ENCODE measurements around the genes GARIN6 and SLC17A8.

DNA sequence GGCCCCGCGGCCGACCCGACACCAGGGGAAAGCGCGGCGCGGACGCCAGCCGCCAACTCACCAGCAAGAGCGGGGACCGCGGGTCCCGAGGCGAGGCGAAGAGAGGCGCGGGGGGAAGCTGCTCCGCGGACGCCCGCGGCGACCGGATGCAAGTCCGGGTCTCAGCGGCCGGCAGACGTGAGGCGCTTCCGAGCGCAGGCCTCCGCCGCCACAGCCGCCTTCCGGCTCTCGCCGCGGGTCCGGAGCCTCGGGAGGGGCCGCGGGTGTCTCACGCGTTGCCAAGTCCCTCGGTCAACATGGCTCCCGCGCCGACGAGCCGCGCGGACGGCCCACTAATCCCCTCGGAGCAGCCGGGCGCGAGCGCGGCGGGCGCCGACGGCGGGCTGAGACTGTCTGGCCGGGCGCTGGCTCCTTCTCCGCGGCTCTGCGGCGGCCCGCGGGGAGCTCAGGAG lies 288 bp downstream of the CDK17 start:
- RRBS = 2% methylated on average over 26 of the region's 73 CpGs

DNA sequence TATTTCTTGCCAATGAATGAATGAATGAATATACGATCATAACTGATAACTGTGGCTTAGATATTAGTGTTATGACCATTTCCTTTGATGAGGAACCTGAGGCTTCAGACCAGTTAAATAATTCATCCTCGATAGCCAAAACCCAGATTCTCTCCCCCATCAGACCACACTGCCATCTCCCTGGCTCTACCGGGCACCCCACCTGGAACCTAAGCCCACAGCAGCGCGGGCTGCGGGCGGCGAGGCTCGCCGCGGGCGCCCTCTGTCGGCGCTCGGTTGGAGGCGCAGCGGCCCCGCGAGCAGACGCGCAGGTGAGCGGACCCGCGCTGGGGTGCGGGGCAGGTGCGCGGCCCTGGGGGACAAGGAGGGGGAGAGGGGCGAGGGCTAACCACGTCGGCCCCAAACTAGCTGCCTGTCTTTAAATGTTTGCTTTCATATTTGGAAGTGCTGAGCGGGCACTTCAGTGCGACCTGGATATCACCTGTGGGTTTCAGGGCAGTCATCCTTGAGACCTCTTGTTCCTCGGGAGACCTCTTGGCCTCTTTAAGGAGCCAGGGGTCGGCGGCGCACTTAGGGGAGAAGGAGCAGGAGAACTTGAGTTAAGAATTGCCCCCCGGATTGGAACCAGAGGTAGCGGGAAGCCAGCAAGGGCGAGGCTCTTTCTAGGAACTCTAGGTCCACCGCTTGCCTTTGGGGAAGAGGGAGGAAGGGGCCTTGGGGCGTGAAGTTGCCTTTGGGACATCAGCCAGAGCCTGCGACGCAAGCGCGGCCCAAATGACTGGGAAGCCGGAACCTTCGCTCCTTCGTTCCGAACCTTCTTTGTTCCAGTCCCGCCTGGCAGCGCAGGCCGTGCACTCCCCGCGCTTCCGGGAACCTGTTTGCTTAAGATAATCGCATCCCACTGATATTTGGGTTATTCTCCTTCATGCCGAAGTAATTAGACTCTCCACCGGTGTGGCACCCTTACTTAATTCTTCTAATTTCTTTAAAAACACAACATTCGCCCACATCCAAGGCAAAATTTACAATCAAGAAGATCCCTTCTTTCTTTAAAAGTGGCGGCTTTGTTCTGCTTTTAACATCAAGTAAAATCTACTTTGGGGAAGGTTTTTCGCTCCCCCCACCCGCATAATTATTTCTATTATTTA lies 78.7 kb downstream of the NEDD1 start:
- RRBS = 20% methylated on average over 11 of the region's 62 CpGs

DNA sequence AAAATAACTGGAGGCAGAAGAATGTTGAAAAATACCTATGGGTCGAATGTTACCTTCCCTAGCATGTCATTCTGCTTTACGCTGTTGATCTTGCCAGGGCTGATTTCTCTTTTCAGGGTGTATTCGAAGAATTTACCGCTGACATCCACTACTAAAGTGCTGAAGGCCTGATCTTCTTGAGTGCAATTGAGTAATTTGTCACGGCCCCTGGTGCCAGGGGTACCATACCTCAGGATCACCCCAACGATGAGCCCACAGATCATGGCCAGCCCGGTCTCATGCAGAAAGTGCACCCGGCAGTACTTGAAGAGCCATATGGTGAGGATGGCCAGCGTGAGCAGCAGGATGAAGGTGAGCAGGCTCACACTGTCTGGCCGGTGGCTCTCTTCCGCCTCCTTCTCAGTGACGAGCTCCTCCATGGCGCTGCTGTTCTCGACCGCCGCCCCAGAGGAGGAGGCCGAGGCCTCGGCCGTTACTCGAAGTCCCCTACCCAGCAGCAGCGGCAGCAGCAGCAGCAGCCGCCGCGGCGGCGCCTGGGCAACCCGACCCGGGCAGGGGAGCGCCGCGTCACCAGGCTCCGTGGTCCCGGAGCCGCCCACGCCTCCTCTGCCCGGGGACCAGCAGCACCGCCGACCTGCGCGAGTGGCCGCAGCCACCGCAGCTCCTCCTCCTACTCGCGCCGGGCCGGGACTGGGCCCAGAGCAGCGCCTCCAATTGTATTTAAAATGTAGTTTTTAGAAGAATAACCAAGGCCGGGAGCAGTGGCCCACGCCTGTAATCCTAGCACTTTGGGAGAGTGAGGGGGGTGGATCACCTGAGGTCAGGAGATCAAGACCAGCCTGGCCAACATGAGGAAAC lies 58.6 kb upstream of the TMPO start:
- RRBS = 10% methylated on average over 14 of the region's 49 CpGs

DNA sequence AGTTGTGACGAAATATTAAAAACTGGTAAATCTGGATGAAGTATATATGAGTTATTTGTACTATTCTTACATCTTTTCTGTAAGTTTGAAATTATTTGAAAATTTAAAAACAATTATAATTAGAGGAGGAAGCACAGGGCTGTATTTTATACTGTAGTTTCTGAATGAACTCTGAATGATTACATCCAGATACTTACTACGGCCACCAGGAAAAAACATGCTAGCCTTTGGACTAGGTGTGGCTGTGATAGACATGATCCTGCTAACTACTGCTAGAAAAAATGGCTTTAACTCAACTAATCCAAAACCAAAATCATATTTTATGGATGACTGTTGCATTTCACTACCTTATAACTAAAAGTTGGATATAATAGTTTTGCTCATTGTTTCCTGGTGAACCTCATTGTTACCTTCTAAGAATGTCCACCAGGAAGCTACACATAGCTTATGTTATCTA lies 15.1 kb upstream of the SLC25A3 start:
- RRBS = no CpG with 5 or more reads among the region's 2 CpGs

- RRBS = 31% methylated on average over 6 of the region's 55 CpGs
These were observed 100.7 kb downstream of the APAF1 start for GRCh38 chr12:98745592-98746476.

DNA sequence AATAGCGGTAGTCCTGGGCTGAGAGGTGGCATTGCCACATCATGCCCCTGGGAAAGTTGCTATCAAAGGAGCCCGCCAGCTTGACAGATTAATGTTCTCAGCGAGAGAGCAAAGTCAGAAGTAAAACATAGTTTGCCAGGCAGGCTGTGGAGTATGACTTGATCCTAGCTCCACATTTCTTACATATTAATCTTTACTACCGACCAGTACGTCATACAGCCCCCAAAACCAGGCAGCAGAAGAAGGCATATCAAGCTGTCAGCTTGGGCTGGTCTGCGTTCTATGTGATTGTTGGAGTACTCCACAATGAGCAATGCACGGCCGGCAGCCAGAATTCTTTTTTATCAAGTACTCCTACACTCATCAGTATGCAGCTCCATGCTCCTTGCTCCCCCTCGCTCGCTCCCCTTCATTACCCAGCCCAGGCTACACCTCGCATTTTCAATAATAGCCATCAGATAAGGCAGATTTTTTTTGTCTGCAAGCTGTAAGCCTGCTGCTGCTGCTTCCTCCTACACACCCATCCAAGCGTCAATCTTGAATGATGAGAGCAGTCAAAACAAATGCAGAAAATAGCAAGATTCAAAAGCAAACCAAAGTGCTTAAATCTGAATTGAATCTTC lies 493.0 kb upstream of the GARIN6 start:
- RRBS = no CpG with 5 or more reads among the region's 12 CpGs

DNA sequence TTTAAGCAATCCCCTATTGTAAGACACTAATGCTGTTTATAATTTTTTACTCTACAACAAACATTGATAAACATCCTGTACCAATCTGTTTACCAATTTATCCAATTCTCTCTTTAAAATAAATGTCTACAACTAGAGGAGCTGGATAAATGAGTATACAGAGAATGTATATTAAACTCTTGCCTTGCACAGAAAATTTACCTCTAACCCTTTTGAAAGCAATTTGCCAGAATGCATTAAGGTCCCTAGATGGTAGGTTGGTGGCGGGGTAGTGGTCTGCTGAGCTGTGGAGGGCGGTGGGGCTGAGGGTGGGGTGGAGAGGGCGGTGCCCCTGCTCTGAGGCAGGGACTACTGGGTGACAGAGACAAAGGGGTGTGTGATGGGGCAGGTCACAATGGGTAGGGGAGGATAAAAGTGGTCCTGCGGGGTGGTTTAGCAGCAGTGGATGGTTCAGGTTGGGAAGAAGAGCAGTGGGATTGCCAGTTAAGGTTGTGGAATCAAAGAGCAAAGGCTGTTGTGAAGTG lies at the start of gene GARIN6:
GARIN6 (plus strand) TSS at position 438 of the 524 bp plus-strand sequence.
- RRBS = no CpG with 5 or more reads among the region's 4 CpGs

- RRBS = 2% methylated on average over 1 of the region's 10 CpGs
These were observed 731 bp downstream of the SCYL2 start for GRCh38 chr12:100267764-100268052.

GRCh38 chr12:100339610-100340274 lies 17.1 kb upstream of the SLC17A8 start:
- RRBS = no CpG with 5 or more reads among the region's 1 CpG

- RRBS = no CpG with 5 or more reads among the region's 16 CpGs
These were observed at the start of gene SLC17A8 for GRCh38 chr12:100356747-100357478. SLC17A8 (plus strand) TSS chr12:100357074.

- RRBS = no CpG with 5 or more reads among the region's 6 CpGs
These were observed 42.7 kb upstream of the NR1H4 start for GRCh38 chr12:100431060-100431259.

DNA sequence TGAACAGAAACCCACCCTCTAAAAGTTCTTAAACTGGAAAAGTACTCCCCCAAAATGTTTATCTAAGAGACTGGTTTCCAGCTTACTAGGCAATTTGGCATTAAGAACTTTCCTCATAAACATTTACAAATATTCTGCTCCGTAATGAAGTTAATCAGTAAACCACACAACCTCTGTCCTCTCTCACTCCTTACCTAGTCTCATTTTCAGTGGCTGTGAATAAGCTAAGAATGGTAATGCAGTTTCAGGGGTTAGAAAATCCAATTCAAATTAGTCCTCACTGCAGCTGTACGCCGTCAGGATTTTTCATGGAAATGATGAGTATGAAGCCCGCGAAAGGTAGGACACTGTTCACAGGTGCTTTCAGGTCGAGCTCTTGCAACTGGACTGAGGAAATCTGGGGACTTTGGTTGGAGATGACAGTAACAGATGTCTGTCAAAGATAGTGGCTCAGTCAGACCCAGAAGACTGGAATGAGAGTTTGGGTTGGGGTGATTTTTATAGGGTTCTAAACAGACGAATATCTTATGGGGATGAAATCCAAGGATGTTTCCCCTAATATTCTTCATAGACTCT lies 29.6 kb downstream of the NR1H4 start:
- RRBS = no CpG with 5 or more reads among the region's 7 CpGs

- RRBS = no CpG with 5 or more reads among the region's 4 CpGs
These were observed 100.0 kb downstream of the GAS2L3 start for GRCh38 chr12:100673440-100673966.

DNA sequence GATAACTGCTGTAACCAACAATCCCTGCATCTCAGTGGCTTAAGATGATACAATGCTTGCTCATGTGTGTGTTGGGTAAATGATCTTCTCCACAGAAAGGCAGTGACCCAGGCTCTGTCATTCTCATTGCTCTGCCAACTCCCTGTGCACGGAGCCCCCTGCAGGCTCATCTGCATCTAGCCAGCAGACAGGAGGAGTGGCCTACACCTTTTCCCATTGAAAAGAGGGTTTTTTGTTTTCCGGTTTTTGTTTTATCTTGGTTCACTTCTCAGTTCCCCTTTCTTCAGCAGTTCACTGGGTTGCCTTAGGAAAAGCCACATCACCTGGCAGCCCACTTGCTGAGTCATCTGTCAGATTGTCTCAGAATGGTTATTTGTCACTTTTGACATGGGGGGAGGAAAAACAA lies 193.3 kb downstream of the ANO4 start:
- RRBS = no CpG with 5 or more reads among the region's 2 CpGs

- RRBS = 1% methylated on average over 11 of the region's 27 CpGs
These were observed 248 bp upstream of the CHPT1 start for GRCh38 chr12:101697237-101697547.

DNA sequence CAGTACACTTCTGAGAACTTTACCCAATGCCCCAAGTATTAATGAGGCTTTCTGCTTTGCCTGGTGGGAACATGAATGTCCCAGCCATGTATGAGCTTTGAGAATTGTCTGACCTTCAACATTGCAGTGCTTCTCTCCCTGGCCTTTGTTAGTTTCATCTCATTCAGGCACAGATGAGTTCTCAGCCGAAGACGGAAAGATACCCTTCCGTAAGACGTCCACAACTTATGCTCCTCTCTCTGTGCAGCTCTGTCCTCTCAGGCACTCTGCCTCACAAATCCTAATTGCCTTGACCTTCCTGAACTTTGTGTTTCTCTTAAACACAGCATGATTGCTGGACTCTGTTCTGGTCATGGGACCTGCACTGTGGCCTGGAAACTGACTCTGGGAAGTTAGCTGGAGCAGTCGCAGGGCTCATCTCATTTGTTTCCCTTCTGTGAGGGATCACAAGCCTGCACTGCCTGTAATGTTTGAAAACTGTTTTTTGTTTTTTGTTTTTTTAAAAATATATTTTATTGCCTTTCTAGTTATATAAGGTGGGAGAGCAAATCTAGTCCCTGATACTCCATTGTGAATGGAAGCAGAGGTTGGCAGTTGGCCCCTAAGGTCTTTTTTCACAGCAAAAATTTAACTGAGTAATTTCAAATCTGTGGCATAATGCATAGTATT lies 15.8 kb downstream of the CHPT1 start:
- RRBS = no CpG with 5 or more reads among the region's 5 CpGs

- RRBS = no CpG with 5 or more reads among the region's 5 CpGs
These were observed 20.5 kb downstream of the CHPT1 start for GRCh38 chr12:101717708-101718489.

DNA sequence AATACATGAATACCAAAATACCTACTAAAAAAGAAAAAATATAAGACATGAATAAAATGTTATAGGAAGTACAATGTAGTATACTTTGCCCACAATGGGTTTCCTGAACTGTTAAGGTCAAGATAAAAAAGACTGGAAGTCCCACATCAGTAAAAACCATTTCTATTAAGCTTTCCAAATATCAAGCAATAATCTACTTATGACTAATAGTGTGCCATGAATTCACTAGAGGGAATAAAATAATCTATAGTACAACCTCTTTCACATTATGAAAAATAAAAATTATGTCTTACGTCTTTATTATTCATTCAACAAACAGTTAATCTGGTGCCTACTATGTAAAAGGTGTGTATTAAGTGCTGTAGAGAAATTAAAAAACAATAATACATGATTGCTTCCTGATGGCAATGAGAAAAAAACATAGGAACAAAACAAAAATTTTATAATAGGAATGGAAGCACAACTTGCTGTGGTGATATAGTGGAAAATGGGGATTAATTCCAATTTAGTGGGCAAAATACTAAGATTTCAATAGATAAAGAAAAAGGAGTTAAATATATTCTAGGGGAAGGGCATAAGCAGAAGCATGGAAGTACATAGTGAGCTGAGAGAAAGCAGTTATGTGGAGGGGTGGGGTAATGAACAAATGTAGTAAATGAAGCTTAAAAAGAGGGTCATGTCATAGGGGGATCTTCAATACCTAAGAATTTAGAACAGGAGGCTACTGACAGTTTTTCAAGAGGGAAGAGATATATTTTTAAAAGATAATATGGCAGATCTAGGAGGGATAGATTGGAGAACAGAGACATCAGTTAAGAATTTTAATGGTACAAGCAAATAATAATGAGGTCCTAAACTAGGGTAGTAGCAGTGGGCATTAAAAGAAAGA lies 9.7 kb downstream of the SYCP3 start:
- RRBS = no CpG with 5 or more reads among the region's 1 CpG

- RRBS = no CpG with 5 or more reads among the region's 7 CpGs
These were observed 8.9 kb upstream of the SYCP3 start for GRCh38 chr12:101747849-101748849.

DNA sequence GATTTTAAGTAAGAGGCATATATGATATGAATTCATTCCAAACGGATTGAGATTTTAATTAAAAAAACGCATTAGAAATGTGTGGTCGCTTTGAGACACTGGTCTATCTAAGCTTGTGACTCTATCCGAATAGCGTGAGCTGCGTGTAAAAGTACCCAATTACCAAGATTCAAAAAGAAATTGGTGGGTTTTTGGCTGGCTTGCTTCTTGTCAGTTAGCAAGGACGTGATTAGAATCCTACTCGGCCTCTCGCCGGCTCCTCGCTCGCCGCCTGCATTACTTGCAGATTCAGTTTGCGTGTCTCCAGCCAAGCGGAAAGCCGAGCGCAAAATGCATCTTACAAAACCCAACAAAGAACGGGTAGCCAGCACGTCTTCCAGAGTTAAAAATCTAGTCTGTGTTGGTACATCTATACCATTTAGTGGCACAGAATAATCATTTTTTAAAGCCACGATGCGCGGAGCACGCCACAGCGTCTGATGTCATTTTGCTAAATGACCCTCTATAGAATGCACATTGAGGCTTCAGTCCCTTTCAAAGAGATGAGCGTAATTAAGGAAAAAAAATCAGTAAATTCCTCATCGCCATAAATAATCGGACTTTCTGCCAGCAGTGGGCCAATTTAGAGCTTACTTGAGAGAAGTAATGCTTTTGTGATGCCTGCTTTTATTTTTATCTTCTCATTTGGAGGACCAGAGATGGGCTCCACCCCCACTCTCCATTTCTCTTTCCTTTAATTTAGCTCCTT lies 3.8 kb downstream of the ASCL1 start:
- RRBS = no CpG with 5 or more reads among the region's 27 CpGs

Measured in GM19240 (cell line).